Vein endothelial cell (primary cell): ENCODE measurements around the gene LHFPL7.

GRCh38 chr22:23815901-23816536 is 22.8 kb downstream of the DERL3 start:
- CAGE, long polyA plus RNA, result no peak

- CAGE, long polyA plus RNA, result no peak
Observed at GRCh38 chr22:23834656-23835174, 4.1 kb downstream of the DERL3 start.

- CAGE, long polyA plus RNA, result no peak
Observed at GRCh38 chr22:23837427-23837844, 1.4 kb downstream of the DERL3 start.

- CAGE, long polyA plus RNA, result no peak
Observed at GRCh38 chr22:23844236-23844877, 5.6 kb upstream of the DERL3 start.

- CAGE, long polyA plus RNA, result no peak
Observed at GRCh38 chr22:24183169-24183962, 2.1 kb downstream of the SUSD2 start.

GRCh38 chr22:24207884-24208422 is 26.7 kb downstream of the SUSD2 start:
- CAGE, long polyA plus RNA, result no peak

GRCh38 chr22:24397849-24398126 is 29.6 kb upstream of the ADORA2A start:
- CAGE, long polyA plus RNA, result no peak

DNA sequence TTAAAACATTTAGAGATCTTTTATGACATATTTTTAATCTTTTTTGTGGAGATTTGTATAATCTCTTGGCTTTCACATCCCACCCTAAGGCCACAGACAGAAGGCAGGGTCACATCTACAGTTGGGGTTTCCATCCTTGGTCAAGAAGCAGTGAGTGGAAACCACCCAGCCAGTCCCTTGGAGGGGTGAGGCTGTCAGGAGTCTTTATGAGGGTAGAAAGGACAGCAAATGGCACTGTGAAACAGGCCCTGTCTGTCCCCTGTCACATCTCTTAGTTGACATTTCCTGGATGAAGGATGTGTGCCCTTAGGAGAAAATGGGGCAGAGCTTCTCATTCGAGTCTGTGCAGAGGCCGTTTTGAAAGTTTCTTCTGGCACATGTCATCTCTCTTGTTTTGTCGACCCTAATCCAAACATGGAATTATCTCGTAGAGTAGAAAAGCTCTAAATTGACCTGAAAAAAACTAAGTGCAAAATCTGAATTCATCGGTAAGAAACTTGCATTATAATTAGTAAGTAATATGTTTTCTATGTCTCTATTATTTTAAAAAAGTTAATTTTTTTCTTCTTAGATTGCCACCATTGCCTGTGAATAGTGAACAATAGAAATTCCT is 24.4 kb upstream of the ADORA2A start:
- CAGE, long polyA plus RNA, result no peak

- CAGE, long polyA plus RNA, result no peak
Observed at GRCh38 chr22:24424093-24424961, 3.1 kb upstream of the ADORA2A start.

- CAGE, long polyA plus RNA, result no peak
Observed at GRCh38 chr22:24499285-24499545, 4.1 kb downstream of the UPB1 start.

GRCh38 chr22:24511211-24511613 is 16.1 kb downstream of the UPB1 start:
- CAGE, long polyA plus RNA, result no peak

GRCh38 chr22:24511896-24512383 is 16.8 kb downstream of the UPB1 start:
- CAGE, long polyA plus RNA, result no peak

DNA sequence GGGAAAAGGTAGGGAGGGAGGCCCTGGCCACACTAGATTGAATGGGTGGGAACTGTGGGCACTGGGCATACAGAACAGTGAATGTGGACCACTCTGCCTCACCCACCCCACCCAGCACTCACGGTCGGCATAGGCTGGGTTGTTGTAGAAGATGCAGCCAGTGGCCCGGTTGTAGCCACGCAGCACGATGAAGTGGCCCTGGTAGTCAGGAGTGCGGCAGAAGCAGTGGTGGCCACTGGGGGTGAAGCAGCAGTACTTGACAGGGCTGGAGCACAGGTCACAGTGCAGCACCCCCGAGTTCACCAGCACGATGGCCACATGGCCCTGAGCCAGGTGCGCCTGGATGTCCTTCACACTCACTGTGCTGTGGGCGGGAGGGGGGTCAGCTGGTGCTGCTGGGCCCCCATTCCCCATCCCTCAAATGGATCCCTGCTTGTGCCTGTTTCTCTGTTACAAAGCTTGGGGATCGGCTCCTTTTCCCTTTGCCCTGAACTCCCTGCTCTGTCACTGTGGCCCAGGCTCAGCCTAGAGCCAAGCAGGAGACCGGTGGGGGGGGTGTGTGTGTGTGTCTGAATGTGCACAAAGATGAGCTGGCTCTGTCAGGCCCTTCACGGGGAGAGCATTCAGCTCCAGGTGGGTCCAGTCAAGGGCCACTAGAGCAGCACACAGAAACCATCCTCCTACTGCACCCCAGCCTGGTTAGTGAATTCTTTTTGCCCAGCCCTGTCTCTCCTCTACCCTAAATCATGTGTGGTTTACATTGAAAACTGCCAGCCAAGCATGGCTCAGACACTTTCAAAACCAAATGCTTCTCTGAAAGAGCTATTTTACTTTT is 11.0 kb downstream of the GUCD1 start:
- CAGE, long polyA plus RNA, result no peak

DNA sequence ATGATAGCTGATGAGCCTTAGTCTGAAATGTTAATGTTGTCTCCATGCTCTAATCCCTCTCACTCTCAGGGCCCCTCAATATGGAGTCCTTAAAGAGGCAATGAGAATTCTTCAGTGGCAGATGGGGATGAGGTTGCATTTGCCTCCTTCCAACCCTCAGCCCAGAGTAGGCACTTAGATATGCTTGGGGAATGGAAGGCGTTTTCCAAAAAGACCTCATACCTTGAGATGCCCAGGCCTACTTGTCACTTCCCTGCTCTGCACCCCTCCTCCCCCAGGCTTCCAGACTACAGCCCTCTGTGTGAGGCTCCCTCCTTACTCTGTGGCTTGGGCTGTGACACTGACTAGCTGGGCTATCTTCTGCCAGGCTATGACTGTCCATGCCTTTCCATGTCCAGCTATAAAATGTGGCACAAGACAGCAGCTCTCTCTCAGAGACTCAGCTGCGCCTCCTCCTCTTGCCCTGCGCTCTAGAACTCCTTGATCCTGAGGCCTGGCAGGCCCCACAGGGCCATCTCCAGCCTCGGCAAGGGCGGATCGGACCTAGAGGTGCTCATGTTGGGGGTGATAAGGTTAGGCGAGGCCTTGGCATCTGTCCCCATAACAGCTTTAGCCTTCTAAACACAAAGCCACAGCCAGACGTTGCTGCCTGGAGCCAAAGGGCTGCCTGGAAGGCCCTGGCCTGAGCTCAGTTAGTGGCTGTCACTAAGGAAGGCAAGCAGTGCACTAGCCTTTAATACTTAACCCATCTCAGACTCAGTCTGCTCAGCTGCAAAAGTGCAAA is 1.4 kb downstream of the GUCD1 start:
- CAGE, long polyA plus RNA, result no peak

- CAGE, long polyA plus RNA, result no peak
Observed at GRCh38 chr22:24594109-24594946, 1.5 kb upstream of the LRRC75B start.

DNA sequence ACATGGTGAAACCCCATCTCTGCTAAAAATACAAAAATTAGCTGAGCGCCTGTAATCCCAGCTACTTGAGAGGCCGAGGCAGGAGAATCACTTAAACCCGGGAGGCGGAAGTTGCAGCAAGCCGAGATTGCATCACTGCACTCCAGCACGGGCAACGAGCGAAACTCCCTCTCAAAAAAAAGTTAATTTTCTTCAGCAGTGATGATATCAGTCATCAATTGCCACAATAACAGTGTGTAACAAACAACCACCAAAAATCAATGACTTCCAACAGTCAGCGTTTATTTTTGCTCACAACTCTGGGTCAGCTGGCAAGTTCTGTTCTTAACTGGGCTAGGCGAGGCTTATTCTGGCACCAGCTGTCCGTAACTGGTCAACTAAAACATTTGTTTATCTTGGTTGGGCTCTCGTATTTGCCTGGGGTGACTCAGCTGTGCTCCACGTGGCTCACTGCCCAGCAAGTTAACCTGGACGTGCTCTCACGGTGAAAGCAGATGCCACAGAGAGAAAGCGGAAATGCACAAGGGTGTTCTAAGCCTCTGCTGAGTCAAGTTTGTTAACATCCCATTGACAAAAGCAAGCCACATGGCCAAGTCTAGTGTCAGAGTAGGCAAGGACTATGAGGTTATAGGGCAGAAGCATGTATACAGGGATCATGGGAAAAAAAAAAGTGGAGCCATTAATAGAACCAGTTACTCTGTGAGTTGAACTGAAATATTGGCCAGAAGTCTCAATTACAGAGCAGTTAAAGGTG is 52.1 kb downstream of the LHFPL7 start:
- CAGE, long polyA plus RNA, result no peak

DNA sequence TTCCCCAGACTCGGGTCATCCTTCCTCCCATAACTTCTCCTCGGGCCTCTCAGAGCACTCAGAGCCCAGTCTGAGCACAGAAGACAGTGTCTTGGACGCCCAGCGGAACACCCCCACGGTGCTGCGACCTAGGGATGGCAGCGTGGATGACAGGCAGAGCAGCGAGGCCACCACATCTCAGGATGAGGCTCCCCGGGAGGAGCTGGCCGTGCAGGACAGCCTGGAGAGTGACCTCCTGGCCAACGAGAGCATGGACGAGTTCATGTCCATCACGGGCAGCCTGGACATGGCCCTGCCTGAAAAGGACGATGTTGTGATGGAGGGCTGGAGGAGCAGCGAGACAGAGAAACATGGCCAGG is 48.4 kb downstream of the LHFPL7 start:
- CAGE, long polyA plus RNA, result no peak

GRCh38 chr22:24946475-24946989 is at the start of gene LHFPL7:
TSS of gene LHFPL7 (minus strand) at chr22:24946694.
- CAGE, long polyA plus RNA, result no peak

DNA sequence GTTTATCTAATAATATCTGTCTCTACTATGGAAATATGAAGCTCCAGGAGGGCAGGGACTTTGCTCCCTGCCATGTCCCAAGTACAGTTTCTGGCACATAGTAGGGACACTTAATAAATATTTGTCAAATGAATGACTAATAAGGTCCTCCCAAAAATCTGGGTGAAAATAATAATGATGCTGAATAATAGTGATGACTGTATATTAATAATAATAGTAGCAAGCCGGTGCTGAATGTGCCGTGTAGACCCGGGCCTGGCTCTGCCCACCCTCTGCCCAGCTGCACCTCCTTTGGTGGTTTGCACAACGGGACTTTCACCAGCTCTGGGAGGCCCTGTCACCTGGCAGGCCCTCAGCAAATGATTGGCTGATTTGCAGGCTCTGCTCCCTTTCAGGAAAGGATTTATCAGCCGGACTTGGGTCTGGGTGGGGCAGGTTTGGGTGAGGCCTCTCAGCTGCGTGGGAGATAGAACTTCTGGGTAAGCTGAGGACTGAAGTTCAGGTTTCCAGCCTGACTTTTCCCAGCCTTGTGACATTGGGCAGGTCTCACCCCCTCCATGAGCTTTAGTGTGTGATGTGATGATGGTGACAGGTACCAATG is 21.3 kb downstream of the KIAA1671 start:
- CAGE, long polyA plus RNA, result no peak

DNA sequence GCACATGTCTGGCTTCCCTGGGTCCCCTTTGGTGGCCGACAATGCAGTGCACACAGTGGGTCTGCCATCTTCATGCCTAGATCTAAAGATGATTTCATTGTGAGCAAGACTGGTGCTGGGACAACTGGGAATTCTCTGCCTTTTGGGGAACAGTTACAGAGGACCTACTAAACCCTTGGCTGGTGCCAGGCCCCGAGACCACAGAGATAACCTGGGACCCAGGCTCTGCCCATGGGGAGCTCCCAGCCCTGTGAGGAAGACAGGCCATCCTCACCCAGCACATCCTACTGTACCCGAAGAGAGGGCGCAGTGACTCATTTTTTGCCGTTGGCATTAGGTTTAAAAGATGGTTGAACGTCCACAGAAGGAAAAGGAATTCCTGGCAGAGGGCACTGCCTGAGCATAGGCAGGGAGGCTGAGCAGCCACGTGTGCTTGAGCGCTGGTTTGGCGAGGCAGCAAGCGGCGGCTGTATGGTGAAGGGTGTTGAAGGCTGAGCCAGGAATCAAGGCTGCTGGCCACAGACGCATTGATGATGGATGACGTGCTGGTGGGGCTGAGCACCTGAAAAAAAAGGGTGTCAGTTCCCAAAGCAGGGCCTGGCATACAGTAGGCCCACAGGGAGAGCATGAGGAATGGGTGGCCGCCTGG is 112.3 kb downstream of the KIAA1671 start:
- CAGE, long polyA plus RNA, result no peak